Epithelial cell of proximal tubule (primary cell): ENCODE data around the genes RABL3, SLC15A2 and SLC49A4.

DNA sequence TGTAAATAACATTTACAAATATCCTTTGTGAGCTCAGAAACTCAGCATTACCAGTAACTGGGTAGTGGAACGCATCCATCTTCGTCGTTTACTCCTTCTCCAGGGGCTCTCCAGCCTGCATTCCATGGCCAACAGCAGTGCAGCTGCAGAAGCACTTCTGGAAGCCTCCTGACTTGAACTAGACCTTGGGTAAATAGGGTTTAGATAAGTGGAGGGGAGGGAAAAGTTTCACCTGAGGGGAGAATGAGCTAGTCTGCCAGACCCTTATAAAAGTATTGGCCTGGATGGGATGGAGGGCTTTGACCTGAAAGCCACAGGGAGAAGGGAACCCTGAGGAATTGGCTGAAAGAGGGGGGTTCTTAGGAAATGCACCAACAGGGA lies 1.1 kb downstream of the ADPRH start:
- RAMPAGE, long total RNA: no peak
- RRBS: no CpG with 5 or more reads among the region's 3 CpGs

- RAMPAGE, long total RNA: no peak
- RRBS: no CpG with 5 or more reads among the region's 2 CpGs
Observed at GRCh38 chr3:119715191-119715484, 12.3 kb downstream of the CFAP91 start.

- RAMPAGE, long total RNA: no peak
- RRBS: 99% methylated on average over 4 of the region's 14 CpGs
Observed at GRCh38 chr3:119978444-119979193, 115.6 kb downstream of the GSK3B start.

GRCh38 chr3:120053923-120054900 lies 40.0 kb downstream of the GSK3B start:
- RAMPAGE, long total RNA: no peak
- RRBS: no CpG with 5 or more reads among the region's 4 CpGs

DNA sequence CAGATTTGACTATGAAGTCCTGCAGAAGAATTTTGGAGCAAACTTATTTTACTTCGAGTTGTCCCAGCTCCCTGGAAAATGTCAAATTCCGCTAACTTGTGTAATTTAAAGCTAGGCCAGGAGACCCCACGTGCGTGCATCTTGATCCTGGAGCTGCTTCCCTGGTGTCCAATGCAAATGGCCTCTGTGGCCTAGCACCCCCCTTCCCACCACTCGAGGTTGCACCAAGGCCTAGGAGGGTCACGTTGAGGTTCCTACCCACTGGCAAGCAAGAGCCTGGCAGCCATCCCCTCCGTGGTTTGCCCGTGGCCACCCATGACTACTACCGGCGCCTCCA lies 38.6 kb upstream of the LRRC58 start:
- RAMPAGE, long total RNA: no peak
- RRBS: no CpG with 5 or more reads among the region's 10 CpGs

GRCh38 chr3:120555443-120556585 lies 40.3 kb upstream of the NDUFB4 start:
- RAMPAGE, long total RNA: no peak
- RRBS: no CpG with 5 or more reads among the region's 7 CpGs

DNA sequence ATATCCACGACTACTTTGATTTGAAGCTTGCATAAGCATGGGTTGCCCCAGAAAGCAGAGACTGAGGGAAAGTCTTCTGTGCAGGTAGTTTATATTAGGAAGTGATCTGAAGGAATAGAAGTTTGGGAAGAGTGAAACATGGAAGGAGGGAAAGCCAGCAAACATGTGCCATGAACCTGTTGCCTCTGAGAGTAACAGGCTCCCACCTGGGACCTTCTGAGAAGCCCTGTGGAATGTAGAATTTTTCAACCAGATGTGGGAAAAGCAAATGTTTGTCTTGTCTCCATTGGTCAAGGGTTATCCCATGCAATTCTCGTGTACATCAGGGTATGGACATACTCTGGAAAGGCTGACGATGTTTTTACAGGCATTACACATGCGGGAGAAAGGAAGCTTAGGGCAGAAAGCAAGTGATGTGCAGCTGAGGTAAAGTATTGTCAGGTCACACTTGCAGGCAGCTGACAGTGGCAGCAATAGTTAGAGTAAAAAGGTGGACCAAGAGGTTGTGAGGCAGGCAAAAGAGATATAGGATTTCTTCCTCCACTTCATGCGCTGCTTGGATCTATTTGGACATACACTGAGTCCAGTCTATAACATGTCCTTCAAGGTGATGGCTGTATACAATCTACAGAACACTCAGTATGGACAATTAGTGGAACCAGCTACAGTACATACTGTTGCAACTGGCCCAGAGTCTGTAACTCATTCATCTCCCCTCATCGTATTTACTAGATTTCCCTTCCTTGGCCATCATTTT lies 7.3 kb downstream of the NDUFB4 start:
- RAMPAGE, long total RNA: no peak
- RRBS: no CpG with 5 or more reads among the region's 6 CpGs

DNA sequence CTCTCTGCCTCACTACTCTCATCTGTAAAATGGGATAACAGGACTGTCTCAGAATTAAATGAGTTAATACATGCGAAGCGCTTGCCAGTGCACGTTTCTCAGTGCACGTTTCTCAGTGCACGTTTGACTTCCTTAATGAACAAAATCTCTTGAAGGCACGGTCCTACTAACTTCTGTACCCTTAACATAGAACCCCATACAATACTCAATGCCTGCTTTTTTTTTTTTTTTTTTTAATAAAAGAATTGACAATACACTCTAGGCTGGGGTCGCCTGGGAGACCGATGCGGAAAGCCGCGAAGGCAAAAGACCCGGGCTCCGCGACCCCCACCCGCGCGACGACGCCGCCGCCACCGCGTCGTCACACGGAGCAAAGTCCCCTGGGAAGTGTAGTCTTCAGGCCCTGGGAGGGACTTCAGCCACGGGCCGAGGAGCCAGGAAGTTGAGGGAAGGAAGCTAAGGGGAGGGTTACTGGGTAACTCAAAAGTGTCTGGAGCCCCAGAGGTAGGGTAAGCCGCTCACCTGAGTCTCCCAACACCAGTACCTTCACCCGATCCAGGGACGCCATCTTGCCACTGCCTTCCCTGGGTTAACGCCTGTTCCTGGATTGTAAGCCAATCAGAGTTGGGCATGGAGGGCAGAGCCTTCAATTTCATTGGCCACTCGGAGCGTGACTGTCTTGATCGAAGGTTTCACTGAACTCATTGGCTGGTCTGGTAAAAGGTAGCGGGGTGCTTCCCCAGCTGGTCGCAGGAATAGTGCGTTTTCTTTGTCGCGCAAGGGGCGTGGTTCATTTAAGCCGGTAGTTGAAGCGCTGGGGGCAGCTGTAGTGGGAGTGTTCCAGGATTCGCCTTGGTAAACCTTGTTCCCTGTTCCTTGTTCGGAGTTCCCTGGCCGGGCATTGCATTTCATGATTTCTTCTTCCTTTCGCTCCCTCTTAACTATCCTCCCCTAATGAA lies at the start of gene RABL3:
RABL3 (minus strand) TSS at position 577 of the 959 bp plus-strand sequence.
- RAMPAGE, long total RNA: start-site peak on the minus strand centred at position 591 of the sequence, 35 bp wide, 176 and 34 reads in 2 replicates
- RRBS: 1% methylated on average over 5 of the region's 46 CpGs

GRCh38 chr3:120840200-120840465 lies 67.9 kb upstream of the STXBP5L start:
- RAMPAGE, long total RNA: no peak

- RAMPAGE, long total RNA: no peak
- RRBS: no CpG with 5 or more reads among the region's 6 CpGs
Observed at GRCh38 chr3:121601058-121601848, 8.1 kb downstream of the FBXO40 start.

DNA sequence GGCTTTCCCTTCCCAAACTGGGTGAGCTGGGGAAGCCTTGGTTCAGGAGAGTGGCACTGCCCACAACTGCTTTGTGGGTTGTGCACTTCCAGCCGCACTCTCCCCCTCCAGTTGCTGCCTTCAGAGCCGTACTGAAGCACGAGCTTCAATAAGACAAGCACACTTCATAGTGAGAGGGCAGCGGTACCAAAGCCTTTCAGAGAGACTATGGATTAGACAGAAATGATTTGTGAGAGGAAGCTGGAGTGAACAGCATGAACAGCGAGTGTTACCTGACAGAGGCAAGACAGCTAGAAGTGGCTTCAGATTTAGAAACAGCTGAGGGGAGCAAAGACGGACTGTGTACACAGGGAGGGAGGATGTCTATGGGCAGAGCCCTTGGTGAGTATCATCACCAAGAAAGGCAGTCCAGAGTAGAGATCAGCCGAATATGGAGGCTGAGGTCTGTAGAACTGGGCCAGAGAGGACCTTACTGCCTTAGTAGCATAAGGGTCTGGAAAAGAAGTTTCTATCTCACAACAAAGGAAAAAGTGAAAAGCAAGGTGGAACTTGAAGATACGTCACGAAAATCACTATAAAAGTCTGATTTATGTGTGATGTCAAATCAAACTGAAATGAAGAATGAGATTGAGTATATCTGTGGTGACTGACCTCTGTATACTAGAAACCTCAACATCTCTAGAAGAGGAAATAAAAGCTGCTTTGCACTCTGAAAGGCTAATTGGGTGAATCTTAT lies 31.0 kb downstream of the HCLS1 start:
- RAMPAGE, long total RNA: no peak
- RRBS: no CpG with 5 or more reads among the region's 9 CpGs

DNA sequence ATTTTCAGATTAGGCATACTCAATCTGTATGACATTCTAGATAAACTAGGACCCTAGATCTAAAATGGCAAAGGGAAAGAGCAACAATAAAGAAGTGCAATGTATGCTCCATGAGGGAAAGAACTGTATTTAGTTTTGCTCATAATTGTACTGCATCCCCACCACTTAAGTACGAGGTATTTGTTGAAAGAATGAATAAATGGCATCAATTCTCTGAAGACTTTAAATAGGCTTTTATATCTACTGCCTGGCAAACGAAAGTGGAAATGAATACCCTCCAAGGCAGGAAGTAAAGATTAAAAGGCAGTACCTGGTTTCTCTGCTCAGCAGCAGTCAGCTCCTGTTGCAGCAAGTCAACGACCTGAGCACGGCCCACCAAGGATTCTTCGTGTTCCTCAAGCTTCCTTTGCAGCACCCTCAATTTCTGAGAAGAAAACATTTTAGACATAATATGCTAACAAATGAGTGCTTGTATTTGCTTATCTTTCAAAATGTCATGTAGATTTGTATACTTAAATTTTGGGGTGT lies 31.4 kb downstream of the GOLGB1 start:
- RAMPAGE, long total RNA: no peak
- RRBS: no CpG with 5 or more reads among the region's 5 CpGs

DNA sequence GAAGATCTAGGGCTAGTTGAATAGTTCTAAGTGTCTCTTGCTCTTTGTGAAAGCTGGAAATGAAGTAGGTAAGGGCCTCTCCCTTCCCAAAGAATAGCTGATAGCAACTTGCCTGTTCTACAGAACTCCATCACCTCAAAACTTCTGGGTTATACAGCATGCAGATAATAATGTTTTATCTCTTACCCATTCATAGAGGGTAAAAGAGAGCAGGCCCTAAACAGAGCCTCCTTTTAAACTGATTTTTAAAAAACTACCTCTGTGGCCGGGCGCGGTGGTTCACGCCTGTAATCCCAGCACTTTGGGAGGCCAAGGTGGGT lies 42.0 kb upstream of the GOLGB1 start:
- RAMPAGE, long total RNA: no peak
- RRBS: no CpG with 5 or more reads among the region's 4 CpGs

DNA sequence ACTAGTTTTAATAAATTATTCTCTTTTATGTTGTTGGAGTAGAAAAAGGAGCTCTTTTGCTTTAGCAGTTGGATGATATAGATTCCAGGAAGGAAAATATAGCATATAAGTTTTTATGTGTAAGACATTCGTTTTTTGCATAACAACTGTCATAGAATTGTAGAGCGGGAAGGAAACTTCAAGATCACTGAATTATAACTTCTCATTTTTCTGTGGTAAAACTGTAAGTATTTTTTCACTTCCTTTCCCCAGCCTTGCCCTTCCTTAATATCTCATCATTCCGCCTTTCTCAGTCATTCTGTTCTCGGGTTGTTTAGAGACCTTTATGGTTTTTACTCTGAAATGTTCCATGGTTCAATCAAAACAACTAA lies 1.0 kb downstream of the EAF2 start:
- RAMPAGE, long total RNA: no peak
- RRBS: no CpG with 5 or more reads among the region's 4 CpGs

DNA sequence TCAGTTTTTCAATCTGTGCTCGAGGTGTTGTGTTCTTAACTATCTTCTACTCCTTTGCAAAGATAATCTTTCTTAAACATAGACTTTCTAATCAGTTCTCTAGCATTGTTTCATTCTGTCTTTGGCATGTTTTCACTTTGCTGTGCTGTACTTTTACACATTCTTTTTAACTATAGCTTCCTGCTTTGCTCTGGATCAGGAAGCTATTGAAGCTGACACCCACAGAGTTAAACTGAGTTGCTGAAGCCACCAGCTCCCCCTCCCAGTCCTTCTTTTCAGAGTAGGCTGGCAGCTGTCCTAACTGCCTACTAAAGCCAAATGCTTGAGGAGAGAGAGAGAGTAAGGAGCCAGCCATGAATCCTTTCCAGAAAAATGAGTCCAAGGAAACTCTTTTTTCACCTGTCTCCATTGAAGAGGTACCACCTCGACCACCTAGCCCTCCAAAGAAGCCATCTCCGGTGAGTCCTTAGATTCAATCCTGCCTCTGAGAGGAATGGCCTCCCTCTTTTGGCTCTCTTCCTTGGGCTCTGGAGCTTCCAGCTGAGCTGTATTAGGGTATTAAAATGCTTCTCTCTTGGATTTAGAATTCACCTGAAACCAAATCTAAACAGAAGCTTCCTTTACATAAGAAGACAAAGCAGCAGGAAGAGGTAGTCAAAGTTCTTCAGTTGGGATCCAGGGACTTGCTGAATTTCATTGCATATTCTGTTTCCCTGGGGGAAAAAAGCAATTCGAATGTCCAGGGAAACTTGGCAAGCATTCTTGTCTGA lies at the start of gene SLC15A2:
SLC15A2 (plus strand) TSS at position 278 of the 770 bp plus-strand sequence.
- RAMPAGE, long total RNA: no peak
- RRBS: no CpG with 5 or more reads among the region's 4 CpGs

- RAMPAGE, long total RNA: no peak
- RRBS: no CpG with 5 or more reads among the region's 2 CpGs
Observed at GRCh38 chr3:122057602-122058100, 2.5 kb downstream of the CD86 start.

DNA sequence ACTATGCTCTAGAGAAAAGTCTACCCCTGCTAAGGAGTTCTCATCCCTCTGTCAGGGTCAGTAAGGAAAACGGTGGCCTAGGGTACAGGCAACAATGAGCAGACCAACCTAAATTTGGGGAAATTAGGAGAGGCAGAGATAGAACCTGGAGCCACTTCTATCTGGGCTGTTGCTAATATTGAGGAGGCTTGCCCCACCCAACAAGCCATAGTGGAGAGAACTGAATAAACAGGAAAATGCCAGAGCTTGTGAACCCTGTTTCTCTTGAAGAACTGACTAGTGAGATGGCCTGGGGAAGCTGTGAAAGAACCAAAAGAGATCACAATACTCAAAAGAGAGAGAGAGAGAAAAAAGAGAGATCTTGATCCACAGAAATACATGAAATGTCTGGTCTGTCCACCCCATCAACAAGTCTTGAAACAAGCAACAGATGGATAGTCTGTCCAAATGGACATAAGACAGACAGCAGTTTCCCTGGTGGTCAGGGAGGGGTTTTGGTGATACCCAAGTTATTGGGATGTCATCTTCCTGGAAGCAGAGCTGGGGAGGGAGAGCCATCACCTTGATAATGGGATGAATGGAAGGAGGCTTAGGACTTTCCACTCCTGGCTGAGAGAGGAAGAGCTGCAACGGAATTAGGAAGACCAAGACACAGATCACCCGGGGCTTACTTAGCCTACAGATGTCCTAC lies 63.3 kb upstream of the CASR start:
- RAMPAGE, long total RNA: no peak
- RRBS: no CpG with 5 or more reads among the region's 3 CpGs

DNA sequence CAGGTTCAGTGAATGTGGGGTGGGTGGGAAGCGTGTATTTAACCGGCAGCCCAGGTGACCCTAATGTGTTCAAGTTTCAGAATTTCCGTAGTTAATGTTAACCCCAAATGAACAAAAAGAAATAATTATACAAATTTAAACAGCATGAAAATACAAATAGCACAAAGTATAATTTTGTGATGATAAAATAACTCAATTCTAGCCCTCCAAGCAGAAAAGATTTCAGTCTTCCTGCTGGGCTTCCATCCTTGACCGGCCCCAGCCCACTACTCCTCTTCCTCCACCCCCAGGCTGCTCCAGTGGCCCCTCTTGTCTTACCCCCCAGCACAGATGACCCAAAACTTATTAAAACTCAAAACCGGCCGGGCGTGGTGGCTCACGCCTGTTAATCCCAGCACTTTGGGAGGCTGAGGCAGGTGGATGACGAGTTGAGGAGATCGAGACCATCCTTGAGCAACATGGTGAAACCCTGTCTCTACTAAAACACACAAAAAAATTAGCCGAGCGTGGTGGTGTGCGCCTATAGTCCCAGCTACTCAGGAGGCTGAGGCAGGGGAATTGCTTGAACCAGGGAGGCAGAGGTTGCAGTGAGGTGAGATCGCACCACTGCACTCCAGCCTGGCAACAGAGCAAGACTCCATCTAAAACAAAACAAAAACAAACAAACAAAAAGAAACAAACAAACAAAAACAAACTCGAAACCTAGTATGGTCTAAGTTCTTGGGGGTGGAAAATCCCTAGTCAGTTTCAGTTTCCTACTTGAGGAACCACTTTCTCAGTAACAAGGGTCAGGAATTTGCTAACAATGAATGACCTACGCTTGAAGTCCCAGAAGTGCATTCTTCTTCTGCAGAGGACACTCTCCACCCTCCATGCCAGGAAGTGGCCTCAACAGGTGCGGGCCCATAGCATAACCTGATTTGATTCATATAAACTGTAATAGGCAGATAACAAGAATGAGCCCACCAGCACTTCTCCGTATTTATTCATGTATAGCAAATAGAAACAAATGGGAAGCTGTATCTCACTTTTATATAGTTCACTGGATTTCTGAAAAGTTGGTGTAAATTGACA lies 2.1 kb downstream of the PARP14 start:
- RAMPAGE, long total RNA: no peak
- RRBS: no CpG with 5 or more reads among the region's 18 CpGs

DNA sequence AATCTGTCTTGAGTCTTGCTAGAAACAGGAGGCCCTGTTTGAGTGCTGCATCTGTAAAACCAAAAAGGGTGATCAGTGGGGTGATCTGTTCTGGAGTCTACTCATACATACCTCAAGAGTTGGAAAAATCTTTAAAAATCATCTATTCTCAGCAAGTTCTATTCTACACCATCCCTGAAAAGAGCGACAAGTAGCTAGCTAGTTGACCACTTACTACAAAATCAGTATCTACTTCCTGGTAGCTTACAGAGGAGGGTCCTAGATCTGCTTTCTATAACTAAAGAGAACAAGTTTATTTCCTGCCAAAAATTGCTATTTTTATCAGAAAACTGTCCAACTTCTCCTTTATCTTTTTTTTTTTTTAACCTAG lies 31.7 kb downstream of the HSPBAP1 start:
- RAMPAGE, long total RNA: no peak
- RRBS: no CpG with 5 or more reads among the region's 1 CpG

DNA sequence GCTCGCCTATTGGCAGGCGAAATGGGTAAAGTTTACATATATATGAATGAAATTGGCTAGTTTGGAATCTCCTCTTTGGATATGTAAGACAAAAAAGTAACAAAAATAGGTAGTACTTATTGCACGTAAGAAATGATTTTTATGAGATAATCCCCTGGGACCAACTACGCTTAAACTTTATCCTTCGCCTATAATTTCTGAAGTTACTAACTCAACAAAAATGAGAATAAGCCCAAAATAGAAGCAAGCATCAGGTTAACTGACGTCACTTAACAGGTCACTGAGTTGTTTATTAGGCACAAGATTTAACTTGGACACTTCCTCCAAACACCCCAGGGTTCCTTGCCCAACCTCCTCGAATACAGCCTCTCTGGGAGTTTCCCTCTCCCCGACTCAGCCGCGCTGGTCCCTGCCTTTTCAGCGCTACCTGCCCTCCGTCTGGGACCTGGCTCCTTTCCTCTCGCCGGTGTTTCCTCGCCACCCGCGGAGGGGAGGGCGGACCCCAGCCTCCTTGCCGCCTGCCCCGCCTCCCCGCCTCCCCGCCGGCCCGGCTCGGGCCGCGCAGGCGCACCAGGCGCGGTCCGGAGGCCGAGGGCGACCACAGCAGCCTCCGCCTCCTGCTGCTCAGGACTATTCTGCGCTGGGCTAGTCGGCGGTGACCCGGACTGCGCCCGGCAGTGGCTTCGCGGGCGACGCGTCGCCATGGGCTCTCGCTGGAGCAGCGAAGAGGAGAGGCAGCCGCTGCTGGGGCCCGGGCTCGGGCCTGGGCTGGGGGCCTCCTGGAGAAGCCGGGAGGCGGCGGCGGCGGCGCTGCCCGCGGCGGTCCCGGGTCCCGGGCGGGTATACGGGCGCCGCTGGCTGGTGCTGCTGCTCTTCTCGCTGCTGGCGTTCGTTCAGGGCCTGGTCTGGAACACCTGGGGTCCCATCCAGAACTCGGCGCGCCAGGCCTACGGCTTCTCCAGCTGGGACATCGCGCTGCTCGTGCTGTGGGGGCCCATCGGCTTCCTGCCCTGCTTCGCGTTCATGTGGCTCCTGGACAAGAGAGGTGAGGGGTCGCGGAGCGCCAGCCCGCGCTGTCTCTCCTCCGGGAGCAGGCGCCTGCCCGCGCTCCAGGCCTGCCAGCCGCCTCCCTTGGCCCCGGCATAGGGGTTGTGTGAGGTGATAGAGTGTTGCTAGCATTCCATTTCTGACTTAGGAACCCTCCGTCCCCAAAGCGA lies at the start of gene SLC49A4:
SLC49A4 (plus strand) TSS at position 579 of the 1,217 bp plus-strand sequence.
- RAMPAGE, long total RNA: no peak
- RRBS: 2% methylated on average over 34 of the region's 92 CpGs